Colon Carcinoma Metastatic in the Brain (tissue), 2 donors: ENCODE measurements around a stretch of chr14.

DNA sequence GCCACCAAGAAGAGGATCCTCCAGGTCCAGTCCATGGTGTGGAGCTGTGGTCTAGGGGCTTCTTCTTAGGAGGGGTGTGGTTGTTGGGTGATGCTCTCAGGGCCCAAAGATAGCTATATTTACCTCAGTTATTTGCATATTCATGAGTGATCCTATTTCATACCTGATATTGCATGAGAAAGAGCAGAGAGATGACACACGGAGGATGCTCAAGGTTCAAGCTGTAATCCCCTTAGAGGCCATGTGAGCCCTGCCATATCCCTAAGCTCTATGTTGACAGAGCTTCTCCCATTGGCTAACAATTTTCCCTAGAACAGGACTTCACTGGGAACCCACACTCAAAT lies 499.1 kb downstream of the TMEM121 start:
- PRO-cap, 2 experiments: no peak in any of the 2 experiments

GRCh38 chr14:106116945-106117346 lies 590.6 kb downstream of the TMEM121 start:
- PRO-cap, 2 experiments: no peak in any of the 2 experiments

DNA sequence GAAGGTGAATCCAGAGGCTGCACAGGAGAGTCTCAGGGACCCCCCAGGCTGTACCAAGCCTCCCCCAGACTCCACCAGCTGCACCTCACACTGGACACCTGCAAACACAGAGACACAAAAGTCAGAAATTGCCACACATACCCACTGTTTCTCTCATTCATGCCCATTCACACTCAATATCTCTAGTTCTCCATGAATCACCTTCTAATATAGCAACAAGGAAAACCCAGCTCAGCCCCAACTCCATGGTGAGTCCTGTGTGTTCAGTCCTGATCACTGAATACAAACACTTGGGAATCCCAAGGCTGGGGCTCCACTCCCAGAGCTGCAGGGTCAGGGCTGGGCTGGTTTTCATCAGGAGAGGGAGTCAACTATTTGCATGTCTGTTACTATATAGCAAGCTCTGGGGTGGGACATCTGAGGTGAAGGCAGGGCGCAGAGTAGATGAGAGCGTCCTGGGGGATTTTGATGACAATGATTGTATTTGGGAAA lies 603.4 kb downstream of the TMEM121 start:
- PRO-cap, 2 experiments: no peak in any of the 2 experiments

- PRO-cap, 2 experiments: no peak in any of the 2 experiments
Measured at GRCh38 chr14:106204136-106204815, 677.9 kb downstream of the TMEM121 start.

GRCh38 chr14:106509940-106510139 lies 983.5 kb downstream of the TMEM121 start:
- PRO-cap, 2 experiments: no peak in any of the 2 experiments

- PRO-cap, 2 experiments: no peak in any of the 2 experiments
Measured at GRCh38 chr14:106578920-106579549, 1052.7 kb downstream of the TMEM121 start.

DNA sequence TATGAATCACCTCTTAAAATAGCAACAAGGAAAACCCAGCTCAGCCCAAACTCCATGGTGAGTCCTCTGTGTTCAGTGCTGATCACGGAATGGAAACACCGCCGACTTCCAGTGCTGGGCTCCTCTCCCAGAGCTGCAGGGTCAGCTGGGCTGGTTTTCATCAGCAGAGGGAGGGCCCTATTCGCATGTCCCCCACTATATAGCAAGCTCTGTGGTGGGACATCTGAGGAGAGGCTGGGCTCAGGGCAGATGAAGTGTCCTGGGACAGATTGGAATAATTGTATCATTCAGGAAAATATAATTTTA lies 1117.1 kb downstream of the TMEM121 start:
- PRO-cap, 2 experiments: no peak in any of the 2 experiments

DNA sequence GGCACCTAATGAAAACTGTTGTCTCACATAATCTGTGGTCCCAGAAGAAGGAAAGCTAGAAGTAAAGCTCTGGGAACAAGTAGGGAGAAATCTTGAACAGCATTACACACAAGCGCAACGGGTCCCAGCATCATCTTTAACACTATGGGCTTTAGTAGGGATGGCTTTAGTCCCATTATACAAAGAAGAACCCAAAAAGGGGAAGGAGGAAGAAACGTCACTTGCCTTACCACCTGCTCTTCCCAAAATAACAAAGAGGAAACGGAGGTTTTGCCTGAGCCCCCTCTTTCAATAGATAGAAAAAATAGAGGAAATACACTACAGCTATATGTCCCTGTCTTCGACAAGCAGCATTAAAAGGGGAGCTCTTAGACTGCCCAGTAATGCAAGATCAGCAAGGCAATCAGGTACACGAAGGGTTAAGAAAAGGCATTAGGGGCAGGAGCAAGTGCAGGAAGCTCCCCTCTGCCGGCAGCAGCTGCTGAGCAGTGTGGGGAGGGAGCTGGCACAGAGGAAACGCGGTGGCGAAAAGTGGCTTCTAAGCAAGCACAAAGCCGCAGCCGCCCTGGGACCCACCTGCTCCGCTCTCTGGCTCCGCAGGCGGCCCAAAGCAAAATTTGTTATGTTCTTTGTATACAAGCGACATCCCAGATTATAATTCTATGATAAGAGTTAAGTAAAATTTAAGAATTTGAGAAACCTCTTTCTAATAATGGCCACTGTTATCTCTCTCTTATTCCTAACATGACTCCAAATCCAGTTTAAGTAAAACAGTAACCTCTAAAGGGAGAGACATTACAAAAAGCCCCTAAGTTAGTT lies 1172.4 kb downstream of the TMEM121 start:
- PRO-cap, 2 experiments: no peak in any of the 2 experiments